ENCODE measurements around the genes ANKEF1 and JAG1.

GRCh38 chr20:6321306-6321622 is 198.4 kb upstream of the FERMT1 start:
- PRO-cap = no peak
- RRBS = 80% methylated on average over 5 of the region's 20 CpGs

DNA sequence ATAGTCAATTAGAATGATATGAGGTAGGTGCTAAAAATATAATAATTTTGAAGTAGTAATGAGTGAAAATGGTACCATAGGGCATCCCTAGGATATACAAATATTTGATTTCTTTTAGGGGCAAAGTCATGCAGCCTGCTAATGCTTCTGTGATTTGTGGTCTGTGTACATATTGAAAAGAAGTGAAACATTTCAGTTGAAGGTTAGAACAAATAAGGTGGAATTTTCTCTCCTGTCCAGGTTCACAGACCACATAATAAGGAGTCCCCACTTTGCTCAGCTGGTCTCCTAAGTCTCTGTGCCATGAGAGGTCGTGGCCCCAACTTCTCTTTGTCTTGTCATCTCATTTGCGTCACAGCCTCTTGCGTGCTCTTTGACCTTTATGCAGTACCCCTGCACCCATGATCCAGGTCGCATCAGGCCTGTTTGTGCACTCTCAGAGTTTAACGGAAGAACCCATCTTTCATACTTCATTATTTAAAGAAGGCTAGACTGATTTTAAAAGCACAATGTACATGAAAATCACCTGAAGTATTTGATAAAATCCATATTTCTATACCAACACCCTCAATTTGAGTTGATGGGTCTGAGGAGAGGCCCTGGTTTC is 110.4 kb upstream of the BMP2 start:
- PRO-cap = no peak
- RRBS = no CpG with 5 or more reads among the region's 5 CpGs

GRCh38 chr20:6698052-6698464 is 69.4 kb upstream of the BMP2 start:
- PRO-cap = no peak
- RRBS = no CpG with 5 or more reads among the region's 7 CpGs

- PRO-cap = no peak
- RRBS = 50% methylated on average over 18 of the region's 47 CpGs
Measured at GRCh38 chr20:6769879-6770440, 2.5 kb downstream of the BMP2 start.

DNA sequence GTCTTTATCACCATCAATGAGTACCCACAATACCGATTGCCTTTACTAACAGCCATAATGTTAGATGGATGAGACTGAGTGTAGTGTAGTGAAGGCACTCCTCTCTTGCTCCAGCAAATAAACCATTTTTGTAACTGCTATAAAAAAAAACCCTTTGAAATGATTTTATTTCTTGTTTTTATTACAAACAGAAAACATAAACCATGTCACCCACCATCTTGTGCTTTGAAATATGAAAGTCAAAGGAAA is 860 bp downstream of the HAO1 start:
- PRO-cap = no peak
- RRBS = no CpG with 5 or more reads among the region's 1 CpG

GRCh38 chr20:8007404-8008290 is 11.9 kb downstream of the TMX4 start:
- PRO-cap = no peak
- RRBS = no CpG with 5 or more reads among the region's 3 CpGs

DNA sequence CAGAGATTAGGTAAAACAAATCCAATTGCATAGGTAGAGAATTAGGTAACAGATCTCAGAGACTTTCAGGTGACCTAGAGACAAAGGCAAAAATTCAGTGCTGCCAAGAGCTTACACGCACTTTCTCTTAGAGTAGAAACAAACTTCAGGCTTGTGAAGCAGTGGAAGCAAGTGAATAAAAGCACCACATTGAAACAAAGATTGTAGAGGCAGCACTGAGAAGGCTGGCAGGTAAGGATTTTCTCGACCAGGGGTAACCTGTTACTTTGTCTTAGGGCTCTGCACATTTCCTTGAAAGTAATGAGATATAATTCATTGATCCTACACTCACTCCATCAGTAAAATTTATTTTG is 35.8 kb upstream of the PLCB1 start:
- PRO-cap = no peak
- RRBS = no CpG with 5 or more reads among the region's 2 CpGs

DNA sequence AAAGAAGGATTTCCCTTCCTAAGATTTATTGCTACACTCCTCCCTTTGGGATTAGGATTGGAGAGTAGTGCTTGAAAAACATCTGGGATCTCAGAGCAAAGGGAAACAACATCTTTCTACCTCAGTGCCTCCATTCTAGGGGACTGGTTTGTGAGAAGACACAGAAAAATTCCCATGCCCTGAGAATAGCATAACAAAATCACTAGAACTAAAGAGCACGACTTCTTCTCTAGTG is 135.3 kb upstream of the PLCB4 start:
- PRO-cap = no peak
- RRBS = no CpG with 5 or more reads among the region's 1 CpG

DNA sequence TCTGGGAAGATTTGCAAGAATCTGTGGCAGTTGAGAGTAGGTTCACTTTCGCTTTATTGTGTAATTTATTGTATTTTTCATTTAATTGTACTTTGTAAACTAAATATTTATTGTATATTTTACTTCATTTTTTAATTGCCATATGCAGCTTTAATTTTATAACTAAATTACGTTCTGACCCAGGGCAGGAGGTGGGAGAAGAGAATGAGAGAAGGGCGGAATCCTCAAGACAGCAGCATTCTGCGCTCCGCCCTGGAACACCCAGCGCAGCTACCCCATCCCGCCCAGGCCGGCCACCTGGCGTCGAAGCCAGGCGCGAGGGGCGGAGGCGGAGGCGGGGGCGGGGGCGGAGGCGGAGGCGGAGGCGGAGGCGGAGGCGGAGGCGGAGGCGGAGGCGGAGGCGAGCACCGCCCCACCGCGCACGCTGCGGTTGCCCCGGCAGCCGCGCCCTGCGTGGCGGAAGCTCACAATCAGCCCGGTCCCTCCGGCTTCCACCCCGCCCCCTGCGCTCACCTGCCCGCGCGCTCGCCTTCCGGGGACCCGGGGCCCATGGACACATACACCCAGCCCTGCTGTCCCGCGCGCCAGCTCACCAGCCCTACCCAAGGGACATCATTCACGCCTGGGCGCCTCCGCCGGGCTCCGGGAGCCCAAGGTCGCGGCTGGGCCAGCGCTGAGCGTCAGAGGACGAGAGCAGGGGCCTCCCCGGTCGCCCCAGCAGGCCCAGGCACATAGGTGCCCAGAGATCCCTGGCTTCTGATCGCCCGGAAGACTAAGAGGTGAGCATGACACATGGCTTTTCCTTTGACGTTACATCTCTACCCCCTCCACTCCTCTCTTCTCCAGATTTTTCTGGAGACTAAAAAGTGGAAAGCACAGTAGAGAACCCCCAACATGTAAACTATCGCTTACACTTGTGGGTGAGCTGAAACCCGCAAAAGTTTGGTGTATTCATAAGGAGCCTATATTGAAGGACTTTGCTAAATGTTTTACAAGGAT is at the start of gene ANKEF1:
Gene ANKEF1 (plus strand): TSS at position 433 of the 999 bp plus-strand sequence.
- PRO-cap = bidirectional peak, plus-strand start at position 528 of the sequence, minus-strand start at position 310 of the sequence; bidirectional peak, plus-strand start at position 759 of the sequence, minus-strand start at position 758 of the sequence
- RRBS = under 1% methylated on average over 29 of the region's 66 CpGs

- PRO-cap = no peak
- RRBS = no CpG with 5 or more reads among the region's 1 CpG
Measured at GRCh38 chr20:10311828-10312342, 93.3 kb downstream of the SNAP25 start.

DNA sequence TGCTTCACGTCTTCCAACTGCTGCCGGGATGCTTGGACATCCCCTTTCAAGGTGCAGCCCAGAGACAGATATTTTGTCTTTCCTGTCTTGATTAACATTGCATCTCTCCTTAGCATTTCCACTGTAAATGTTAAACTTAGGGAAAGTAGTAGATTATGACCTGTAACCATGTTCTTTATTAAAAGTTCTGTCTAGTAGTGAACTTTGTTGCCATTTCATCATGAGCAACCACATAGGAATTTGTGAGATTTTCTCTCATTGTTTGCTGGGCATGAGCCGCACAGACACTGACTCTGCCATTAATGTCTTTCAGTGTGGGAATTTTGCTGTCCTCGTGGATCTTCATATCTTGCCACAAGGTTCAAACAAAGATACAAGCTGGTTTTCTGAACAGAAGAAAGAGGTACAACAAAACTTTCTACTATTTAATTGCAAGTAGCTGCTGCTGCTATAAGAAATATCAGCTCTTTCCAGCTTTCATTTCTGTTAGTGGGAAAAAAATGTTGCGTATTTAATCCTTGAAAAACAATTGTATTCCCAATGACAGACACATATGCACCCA is 117.8 kb downstream of the JAG1 start:
- PRO-cap = no peak
- RRBS = no CpG with 5 or more reads among the region's 5 CpGs

DNA sequence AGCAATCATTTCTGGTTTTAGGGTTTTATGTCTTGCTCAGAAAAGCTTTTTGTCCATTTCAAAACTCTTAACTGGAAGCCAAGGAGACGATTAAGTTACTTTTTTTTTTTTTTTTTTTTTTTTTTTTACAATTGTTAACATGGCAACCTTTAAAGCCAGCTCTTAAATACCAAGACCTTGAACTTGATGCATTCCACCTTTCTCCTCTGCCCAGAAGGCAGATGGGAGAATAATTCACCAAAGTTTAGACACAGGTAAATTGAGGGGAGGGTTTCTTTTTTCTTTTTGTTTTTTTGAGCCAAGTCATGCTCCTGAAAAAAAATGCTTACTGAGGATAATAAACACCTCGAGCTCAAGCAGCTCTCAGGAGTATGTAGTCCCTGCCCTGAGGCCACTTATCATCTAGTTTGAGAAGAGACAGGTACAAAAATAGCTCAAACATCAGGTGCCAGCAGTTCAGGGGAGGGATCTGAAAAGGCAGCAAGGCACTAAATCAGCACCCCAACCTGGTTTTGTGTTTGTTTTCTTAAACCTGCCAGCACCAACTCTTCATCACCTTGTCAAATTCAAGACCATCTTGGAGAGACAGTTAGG is 14.2 kb downstream of the JAG1 start:
- PRO-cap = no peak
- RRBS = no CpG with 5 or more reads among the region's 2 CpGs

DNA sequence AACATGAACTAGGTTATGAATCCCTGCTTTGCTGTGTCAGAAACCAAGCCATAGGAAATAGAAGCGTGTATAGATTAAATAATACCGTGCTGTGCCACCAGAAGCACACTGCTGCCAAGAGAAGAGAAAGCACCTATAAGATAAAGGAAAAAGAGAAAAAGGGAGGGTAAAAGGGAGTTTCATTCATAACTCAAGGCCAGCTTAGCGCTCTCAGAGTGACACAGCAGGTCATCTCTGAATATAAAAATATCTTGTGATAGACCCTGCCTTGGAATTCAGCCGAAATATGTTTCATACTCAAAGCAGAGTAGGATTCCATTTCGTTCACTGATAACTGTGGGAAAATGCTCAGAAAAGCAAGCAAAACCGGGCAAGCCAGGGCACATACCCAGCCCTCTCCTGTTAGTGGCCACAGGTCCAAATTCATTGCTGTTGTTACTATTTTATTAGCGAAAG is 8.7 kb downstream of the JAG1 start:
- PRO-cap = no peak
- RRBS = no CpG with 5 or more reads among the region's 7 CpGs

DNA sequence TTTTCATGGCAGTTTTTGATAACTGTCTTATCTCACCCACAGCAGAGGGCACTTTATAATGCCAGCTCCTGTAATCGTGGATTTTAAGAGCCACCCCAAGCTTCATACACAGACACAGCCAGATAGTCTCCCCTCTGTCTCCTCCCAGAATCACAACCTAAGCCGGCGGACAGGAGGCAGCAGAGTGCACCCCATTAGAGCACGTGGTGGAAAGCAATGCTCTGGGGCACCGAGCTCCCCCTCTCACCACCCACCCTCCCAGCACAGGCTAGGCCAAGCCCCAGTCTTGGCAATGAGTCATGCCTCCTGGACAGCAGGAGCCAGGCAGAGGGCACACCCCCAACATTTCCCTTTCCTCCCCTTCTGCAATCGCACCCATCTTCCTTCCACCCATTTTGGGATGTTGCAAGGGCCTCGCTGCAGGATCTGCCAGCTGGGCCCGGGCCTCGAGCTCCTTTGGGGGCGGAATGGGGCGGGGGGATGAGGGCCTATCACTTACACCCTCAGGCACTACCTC is 2.4 kb downstream of the JAG1 start:
- PRO-cap = no peak
- RRBS = no CpG with 5 or more reads among the region's 11 CpGs

DNA sequence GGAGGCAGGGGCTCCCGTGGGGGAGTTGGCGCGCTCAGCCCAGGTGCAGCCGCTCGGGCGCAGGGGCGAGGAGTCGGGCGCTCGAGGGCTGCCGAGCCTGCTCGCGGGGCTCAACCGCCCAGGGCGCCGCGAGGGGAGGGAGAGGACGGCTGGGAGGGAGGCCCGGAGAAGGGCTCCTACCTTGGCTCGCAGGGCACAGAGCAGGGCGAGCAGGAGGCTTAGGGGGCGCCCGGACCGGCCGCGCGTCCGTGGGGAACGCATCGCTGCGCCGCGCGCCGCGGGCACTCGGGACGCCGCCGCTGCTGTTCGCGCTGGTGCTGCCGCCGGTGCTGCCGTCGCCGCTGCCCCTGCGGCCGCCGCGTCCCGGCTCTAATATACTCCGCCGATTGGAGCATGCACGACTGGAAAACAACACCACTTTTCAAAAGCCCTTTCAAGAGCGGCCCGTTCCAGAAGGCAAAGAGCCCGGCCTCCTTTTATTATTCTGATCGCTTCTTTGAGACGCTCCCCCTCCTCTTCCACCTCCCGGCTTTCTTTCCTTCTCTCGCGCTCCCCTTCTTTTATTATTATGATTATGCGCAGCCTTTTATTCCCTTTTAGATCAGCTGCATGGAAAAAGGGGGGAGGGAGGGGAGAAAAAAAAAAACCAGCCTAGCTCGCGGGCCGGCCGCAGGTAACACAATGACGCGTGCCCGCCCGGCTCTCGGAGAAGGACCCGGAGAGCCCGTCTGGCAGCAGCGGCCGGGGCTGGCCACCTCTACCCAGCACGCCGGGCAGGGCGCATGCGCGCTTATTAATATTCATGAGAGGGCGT is at the start of gene JAG1:
Gene JAG1 (minus strand): TSS at position 730 of the 814 bp plus-strand sequence.
- PRO-cap = bidirectional peak, plus-strand start outside the sequence, minus-strand start at position 730 of the sequence
- RRBS = 1% methylated on average over 23 of the region's 83 CpGs

DNA sequence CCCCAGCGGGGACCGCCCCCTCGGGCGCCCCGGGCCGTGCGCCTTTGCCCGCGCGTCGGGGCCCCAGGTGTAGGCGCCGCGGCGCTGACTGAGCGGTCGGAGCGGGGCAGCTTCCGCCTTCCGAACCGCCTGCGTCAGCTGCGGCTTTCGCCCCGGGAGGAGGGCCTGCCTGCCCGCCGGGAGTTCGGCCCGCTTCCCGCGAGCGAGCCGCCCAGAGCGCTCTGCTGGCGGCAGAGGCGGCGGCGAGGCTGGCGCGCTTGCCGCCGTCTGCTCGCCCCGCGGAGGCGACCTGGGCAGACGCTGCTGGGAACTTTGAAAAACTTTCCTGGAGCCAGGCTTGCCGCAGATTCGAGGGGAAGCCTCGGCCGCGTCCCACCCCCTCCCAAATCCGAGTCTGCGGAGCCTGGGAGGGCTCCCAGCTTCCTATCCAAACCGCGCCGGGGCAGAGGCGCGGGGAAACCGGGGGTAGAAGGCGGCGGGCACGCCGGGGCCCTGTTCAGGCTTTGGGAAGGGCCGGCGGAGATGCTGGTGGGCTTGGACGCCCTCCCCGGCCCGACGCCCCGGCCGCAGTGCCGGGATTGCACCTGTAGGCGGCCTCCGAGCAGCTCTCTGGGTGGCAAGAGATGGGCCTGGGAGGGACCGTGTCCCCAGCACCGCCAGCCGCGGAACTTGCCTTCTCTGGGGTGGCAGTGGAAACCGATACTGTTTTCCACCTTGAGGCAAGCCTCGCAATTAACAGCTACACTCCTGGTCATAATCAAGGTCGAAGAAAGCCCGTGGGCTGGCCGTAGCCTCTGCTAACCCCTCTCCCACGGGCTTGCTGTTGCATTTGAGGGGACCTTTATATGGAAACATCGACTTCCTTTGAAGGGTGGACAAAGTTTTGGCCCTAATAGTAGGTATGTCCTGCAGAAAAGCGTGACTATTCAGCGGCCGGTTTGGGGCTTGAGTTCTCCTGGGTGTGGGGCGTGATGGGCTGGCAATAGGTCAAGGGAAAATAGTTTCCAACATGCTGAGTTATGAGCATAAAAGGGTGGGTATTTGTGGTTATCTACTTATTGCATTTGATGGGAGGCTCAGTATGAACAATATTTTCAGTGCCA is 851 bp upstream of the JAG1 start:
- PRO-cap = bidirectional peak, plus-strand start at position 214 of the sequence, minus-strand start outside the sequence; bidirectional peak, plus-strand start at position 659 of the sequence, minus-strand start at position 564 of the sequence
- RRBS = no CpG with 5 or more reads among the region's 90 CpGs

- PRO-cap = no peak
Measured at GRCh38 chr20:10994642-10995098, 320.9 kb upstream of the JAG1 start.

DNA sequence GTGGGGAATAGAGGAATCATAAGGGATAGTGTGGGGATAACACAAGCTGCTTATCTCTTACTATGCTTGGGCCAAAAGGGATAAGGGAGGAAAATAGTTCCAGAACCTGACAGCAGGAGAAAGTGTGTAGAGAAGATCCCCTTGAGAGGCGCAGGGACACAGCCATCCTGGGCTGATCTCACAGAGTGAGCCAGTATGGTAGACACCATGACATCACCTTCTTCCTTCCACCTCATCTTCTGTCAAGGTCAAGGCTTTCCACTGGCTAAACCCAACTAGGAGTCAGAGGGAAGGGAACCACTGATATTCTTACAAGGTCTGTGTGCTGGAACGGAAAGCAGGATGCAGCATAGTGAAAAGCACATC is 423.7 kb upstream of the JAG1 start:
- PRO-cap = no peak
- RRBS = no CpG with 5 or more reads among the region's 2 CpGs

- PRO-cap = no peak
- RRBS = no CpG with 5 or more reads among the region's 7 CpGs
Measured at GRCh38 chr20:11455066-11455946, 462.4 kb upstream of the BTBD3 start.

GRCh38 chr20:11687561-11688236 is 230.0 kb upstream of the BTBD3 start:
- PRO-cap = no peak
- RRBS = no CpG with 5 or more reads among the region's 6 CpGs

Data from MCF 10A (cell line).